Mesenchymal stem cell of the bone marrow (primary cell): Measurements from ENCODE around the genes INHA and ENSG00000288658.

- CAGE, long polyA plus RNA = no peak
Observed at GRCh38 chr2:218998480-218999050, 5.3 kb upstream of the CRYBA2 start.

- CAGE, long polyA plus RNA = no peak
Observed at GRCh38 chr2:218999706-219000921, 6.9 kb upstream of the CRYBA2 start.

DNA sequence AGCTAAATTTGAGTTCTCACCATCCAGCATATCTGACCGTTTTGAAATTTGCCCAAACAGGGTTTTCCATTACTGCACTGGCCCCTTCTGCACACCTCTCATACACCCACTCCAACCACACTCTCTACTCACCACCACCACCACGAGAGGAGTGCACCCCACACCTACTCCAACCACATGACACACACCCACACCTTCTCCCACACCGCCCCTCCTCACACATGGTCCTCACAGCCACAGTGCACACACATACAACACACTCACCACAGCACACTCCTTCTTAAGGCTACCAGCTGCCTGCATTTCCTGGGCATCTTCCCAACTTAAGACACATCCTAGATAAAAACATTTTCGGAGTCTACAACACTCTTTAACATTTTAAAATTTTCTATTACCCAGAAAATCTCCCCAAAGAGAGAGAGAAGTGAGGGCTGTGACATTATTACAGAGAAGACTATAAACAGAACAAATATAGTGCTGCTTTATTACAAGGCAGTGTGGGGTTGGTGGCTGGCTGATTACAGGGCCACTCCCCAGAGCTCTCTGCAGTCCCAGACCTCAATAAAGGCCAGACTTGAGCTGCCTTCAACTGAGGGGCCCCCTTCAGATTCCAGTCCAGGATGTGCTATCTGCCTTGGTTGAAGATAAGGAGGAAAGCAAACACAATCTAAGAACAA, 36.1 kb downstream of the NHEJ1 start:
- CAGE, long polyA plus RNA = no peak

GRCh38 chr2:219170915-219171885, 1.4 kb upstream of the SLC23A3 start:
- CAGE, long polyA plus RNA = no peak

GRCh38 chr2:219177548-219177981, 510 bp upstream of the RETREG2 start:
- CAGE, long polyA plus RNA = no peak

- CAGE, long polyA plus RNA = no peak
Observed at GRCh38 chr2:219219425-219219825, 667 bp upstream of the ABCB6 start.

- CAGE, long polyA plus RNA = no peak
Observed at GRCh38 chr2:219248482-219249063, 3.3 kb downstream of the STK16 start.

DNA sequence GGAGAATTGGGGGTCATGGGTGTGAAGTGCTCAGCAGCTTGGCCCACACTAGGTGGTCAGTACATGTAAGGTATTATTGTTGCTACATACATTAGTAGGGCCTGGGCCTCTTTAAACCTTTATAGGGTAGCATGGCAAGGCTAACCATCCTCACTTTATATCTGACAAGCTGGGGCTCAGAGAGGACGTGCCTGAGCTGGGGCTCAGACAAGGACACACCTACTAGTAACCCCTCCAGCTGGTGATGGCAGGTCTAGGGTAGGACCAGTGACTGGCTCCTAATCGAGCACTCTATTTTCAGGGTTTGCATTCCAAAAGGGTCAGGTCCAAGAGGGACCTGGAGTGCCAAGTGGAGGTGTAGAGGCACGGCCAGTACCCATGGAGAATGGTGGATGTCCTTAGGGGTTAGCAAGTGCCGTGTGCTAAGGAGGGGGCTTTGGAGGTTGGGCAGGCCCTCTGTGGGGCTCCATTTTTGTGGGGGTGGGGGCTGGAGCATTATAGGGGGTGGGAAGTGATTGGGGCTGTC, 1.3 kb upstream of the DES start:
- CAGE, long polyA plus RNA = no peak

DNA sequence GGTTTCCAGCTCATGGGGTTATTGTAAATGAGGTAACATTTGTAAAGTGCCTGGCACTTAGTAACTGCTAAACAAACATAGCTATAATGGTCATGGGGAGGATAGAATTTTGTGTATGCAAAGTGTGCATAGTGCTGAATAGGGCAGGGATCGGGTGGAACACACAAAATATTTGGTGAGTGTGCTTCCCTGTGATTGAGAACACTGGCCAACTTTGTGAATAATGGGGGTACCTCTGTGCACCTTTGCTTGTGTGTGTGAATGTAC, 6.3 kb downstream of the SPEG start:
- CAGE, long polyA plus RNA = no peak

- CAGE, long polyA plus RNA = no peak
Observed at GRCh38 chr2:219501398-219502439, 3.0 kb downstream of the GMPPA start.

DNA sequence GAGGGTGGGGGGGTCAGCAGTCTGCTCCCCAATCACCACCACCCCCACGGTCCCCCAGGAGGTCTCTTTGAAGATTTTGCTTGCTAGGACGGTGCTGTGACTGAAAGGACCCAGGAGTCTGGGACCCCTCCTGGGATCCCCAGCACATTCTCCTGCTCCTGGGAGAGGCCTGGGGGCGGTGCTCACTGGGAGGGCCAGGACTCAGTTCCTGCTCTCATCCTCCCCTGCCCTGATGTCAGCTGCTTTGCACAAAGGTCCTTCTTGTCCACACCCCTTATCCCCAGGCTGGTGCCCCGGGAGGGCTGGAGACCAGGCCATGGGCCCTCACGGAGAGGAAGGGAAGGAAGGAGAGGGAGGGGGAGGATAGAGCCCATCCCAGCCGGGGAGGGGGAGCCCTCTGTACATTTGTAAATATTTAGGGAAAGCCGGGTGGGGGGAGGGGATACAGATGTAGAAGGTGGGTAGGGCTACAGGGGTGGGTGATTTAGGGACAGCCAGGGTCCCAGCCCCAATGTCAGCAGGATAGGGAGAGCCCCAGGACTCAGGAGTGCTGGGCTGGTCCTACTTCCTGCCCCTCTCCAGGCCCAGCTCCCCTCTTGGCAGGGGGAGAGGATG, 5.5 kb downstream of the CHPF start:
- CAGE, long polyA plus RNA = no peak

DNA sequence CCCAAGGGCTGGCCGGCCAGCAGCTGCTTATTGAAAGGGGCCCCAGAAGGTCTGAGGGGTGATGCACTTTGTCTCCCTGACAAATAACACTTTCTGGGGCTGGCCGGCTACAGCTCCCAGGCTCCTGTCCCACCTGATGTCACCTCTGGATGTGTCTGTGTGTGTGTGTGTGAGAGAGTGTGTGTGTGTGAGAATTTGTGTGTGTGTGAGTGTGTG, 373 bp upstream of the OBSL1 start:
- CAGE, long polyA plus RNA = no peak

DNA sequence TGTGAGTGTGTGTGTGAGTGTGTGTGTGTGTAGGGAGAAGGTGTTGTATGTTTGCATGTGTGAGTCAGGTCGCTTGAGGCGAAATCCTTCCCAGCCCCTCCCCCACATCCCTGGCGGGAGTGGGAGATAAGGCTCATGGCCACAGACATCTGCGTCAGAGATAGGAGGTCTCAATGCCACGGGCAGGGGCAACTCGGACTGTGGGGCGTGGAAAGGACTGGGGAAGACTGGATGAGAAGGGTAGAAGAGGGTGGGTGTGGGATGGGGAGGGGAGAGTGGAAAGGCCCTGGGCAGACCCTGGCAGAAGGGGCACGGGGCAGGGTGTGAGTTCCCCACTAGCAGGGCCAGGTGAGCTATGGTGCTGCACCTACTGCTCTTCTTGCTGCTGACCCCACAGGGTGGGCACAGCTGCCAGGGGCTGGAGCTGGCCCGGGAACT, at the start of gene INHA:
INHA (plus strand) TSS at position 291 of the 438 bp plus-strand sequence.
- CAGE, long polyA plus RNA = no peak

GRCh38 chr2:219852122-219852674, 224.8 kb downstream of the SLC4A3 start:
- CAGE, long polyA plus RNA = no peak

DNA sequence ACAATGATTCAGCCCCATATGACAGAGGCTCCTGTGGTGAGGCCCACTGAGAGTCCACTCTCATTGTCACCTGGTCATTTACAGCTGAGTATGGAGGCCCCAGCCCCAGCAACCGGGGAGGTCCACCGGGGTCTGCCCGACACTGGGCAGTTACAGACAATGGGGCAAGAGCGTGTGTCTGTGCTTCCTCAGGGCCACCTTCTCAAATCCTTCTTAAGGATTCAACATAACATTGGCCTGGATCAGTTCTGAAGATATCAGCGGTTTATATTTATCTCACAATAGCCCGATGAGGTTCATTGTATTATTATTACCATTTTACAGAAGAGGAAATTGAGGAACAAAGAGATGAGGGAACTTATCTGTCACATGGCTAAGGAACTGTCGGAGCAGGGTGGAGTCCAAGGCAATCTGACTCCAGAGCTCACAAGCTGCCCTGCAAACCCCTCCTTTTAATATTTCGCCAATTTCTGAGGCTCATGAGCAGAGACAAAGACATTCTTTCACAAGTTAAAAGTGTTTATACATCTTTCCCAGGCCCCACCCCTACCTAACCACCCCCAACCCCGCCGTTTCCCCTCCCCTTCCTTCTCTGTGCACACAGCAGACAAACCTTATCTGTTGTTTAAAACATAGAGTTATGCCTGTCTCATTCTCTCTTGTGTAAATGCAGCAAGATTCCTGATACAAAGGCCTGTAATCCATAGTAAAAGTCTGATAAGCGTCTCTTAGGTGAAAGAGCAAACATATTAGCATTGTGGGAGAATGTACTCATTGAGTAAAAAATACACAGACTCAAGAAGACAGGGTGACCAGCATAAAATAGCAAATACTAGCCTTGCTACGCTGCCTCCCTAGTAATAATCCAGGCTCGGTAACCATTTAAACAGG, 44.4 kb downstream of the EPHA4 start:
- CAGE, long polyA plus RNA = no peak

DNA sequence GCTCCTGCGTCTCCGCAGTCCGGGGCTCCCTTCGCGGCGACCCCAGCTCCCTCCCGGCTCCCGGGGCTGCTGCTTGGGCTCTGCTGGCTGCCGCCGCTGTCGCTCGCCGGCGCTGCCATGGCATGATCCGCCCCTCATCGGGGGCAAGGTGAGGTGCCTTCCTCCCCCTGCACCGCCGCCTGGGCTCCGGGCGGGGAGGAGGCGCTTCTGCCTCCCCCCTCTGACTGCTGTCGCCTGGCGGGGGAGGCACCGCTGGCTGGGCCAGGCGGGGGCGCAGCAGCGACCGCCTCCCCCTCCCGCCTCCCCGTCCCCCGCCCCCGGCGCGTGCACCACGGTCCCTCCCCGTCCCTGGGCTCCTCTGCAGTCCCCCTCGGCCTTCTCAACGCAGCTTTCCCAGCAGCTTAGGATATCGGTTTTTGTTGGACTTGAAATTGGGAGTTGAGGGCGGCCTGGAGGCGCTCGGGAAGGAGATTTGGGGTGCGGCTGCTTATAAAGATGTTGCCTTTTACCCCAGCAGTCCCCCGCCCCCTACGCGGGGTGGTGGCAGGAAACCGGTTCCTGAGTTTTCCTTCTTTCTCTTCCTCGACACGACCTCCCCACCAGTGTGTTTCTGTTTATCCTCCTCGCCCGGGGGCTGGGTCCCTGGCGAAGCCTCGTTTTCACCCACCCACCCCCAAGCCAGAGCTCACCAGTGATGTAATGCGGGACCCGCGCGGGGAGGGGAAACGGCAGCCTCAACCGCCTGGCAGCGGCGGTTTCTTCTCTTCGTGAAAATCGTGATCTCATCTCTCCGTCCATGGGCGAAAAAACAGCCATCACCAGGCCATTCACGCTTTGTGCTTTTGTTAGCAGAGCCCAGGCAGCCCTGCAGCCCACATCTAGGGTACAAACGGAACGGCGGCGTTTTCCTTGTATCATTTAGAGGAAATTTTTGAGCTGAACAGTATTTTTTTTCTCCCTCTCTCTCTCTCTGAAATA, at the start of gene ENSG00000288658:
ENSG00000288658 (minus strand) TSS at position 209 of the 978 bp plus-strand sequence.
- CAGE, long polyA plus RNA = no peak

GRCh38 chr2:222343957-222344347, 24.0 kb upstream of the ENSG00000288658 start:
- CAGE, long polyA plus RNA = no peak

DNA sequence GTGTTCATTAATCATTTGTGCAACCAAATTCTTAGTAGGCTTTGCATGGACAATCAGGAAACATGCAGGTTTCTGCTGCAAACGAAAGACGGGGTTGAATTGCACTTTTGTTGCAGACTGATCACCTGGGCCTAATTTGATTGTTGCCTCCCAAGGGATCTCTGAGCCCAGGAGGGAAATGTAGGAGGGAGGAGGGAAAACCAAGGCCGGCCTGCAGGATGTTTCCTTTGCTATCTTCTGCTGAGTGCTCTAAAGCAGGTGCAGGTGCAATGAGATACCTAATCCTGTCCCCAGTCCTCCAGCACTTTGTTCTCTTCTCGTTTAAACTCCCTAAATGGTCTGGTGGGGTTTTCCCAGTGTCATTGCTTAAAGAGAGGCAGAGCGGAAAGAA, 943 bp upstream of the SGPP2 start:
- CAGE, long polyA plus RNA = no peak

- CAGE, long polyA plus RNA = no peak
Observed at GRCh38 chr2:222561303-222562293, 94.3 kb downstream of the FARSB start.

DNA sequence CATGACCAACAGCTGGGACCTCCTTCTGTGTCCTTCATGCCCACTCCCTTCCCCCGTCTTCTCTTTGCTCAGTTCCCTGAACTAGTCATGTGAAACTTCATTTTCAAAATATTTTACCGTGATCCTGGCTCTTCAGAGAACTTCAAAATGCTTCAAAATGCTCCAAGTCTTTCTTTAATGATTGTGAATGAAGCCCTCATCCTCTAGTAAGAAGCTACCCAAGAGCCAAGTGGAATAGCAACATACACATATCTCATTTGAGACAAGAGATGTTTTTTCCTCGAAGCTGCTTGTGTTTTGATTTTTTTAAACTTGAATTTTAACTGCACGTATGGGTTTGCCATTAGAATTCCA, 91.8 kb downstream of the FARSB start:
- CAGE, long polyA plus RNA = no peak